ENCODE measurements around a stretch of chr2.

DNA sequence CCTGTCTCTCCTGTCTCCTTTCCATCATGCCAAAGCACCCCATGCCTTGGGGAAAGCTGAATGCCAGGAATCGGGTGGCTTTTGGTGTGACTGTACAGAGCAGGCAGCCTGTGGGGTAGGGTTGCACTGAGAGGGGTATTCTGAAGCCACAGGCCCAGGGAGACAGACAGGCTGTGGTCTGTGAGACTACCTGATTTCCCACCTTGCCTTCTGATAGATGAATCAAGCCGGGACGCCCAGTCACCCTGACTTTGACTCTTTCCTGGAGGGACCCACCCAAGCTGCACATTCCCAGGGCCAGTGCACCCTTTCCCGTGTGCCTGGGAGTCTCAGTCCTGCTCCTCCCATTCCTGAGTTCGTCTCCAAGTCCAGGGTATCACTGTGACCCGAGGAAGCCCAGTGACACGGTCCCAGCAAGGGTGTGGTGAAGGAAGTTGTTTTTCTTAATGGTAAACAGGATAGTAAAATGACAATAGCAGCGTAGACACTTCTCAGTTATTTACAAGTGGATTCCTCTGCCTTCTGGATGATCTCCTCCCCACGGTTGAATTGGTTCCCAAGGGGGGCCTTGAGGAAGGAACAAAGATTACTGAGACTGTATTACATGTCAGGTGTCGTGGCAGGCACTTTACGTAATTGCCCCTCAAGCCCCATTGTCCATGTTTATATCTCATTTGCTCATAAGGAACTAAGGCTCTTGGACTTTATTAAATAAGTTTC lies 123.2 kb downstream of the PRKCE start:
- RRBS: no CpG with 5 or more reads among the region's 11 CpGs

- RRBS: no CpG with 5 or more reads among the region's 9 CpGs
Measured at GRCh38 chr2:45860251-45861332, 209.1 kb downstream of the PRKCE start.

DNA sequence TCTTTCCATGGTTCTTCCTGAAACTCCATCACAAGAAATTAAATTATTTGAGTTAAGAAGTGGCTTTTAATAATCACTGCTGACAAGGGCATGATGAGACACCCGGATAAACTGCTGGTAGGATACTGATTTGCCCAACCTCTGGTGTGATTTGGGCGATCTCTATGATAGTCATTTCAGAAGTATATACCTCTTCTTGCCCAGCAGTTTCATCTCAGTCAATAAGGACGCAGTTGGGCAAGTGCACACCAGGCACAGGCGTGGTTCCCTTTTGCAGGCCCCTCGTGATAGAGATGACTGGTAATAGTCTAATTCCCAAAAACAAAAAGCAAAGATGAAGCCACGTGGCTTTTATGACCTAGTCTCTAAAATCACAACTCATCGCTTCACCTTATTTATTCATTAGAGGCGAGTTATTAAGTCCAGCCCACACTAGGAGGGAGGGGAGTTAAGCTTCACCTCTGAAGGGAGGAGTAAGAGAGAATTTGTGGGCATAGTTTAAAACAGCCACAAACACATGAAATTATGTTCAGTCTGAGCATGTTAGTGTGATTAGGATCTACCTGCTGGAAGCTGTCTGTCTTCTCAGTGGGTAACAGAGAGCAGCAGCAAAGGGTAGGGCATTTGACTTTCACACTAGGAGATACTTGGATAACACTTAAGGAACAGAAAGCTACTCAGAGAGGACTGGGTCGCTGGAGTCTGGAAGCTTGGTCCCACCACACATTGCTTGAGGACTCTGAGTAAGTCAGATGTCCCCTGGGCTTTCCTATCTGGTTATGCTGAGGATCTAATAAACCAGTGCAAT lies 246.5 kb downstream of the PRKCE start:
- RRBS: no CpG with 5 or more reads among the region's 9 CpGs

GRCh38 chr2:46002572-46002943 lies 294.6 kb upstream of the EPAS1 start:
- RRBS: no CpG with 5 or more reads among the region's 1 CpG

DNA sequence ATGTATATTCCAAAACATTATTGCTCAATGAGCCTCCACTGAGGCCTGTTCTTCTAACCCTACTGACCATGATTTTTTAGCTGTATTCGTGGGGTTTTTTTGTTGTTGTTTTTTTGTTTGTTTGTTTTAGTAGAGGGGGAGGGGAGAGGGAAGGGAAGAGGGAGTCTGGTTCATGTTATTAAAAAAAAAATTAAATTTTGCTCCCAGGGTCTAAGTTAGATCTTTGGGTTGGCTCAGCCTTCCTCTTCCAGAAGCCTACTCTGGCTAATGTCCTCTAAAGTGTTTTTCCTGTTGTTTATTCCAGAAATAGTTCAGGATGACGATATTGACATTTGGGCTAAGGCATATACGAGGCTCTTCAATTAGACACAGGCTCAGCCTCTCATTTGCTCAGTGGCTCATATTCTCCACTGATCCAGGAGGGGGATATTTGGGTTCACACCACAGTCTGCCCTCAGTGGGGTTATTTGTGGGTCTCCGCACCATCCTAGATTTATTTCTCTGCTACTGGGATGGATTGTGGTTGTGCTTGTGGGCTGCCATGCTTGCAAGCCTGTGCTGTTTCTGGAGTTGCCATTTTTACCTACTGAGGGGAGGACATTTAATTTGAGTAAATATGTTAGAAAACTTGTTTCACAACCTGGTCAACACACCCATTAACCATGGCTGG lies 257.7 kb upstream of the EPAS1 start:
- RRBS: no CpG with 5 or more reads among the region's 4 CpGs

GRCh38 chr2:46311123-46311673 lies 14.0 kb downstream of the EPAS1 start:
- RRBS: no CpG with 5 or more reads among the region's 7 CpGs

DNA sequence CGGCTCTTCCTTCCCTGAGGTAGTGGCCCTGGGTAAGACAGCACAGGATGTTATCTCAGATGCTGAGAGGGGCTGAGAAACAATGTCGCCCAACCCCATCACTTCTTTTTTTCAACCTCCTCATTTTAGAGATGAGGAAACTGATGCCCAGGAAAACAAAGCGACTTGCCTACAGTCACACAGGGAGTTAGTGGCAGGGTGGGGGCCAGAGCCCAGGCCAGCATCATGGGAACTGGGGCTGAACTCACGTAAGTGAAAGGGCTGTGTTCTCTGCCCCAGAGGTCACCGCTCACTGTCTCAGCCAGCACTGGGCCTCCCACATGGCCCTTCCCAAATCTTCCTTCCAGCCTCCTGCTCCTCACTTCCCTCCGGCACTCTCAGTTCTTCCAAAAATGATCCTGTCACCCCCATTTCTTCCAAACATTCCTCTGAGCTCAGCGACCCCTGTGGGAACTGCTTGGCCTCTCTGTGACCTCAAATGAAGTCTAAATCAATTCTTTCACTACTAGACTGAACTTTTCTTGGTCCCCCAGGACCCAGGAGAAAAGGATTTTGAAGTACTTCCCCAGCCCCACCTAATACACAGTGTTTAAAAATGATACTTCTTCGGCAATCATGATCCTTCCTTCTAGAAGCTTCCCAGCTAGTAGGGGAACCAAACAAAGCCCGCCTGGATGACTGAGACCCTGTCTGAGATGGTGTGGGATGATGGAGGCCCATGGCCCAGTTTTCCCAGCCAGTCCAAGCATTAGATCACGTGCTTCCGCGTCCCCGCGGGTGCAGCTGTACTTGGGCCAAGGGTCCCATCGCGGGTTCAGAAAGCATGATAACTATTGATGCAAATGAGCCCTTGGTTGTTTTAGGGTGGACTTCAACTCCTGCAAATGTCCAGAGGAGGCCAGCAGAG lies 91.8 kb downstream of the EPAS1 start:
- RRBS: no CpG with 5 or more reads among the region's 16 CpGs

DNA sequence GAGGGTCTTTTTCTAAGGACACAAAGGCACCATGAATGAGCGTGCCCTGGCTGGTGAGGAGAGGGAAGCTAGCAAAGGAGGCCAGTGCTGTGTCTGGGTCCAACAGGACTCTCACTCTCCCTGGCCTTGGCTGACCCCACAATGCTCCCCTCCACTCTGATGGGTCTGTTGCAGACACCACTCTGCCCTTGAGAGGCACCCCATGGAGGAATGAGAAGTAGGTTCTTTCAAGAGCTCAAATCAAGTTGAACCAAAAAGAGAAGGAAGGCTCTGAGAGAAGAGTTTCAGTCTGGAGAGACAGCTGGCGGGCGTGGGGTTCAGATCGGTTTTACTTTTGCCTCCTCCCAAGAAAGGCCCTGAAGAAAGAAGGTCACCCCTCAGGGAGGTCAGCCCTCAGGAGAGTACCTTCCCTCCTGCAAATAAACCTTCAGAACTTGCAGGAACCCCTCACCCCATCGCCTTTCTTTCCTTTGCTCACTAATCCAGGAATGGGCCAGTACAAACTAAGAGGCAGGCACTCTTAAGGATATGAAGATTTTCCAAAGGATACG lies 44.5 kb upstream of the RHOQ start:
- RRBS: no CpG with 5 or more reads among the region's 6 CpGs

GRCh38 chr2:46537629-46538090 lies 4.6 kb upstream of the RHOQ start:
- RRBS: no CpG with 5 or more reads among the region's 5 CpGs

GRCh38 chr2:46549138-46549970 lies 7.0 kb upstream of the ATP6V1E2 start:
- RRBS: no CpG with 5 or more reads among the region's 14 CpGs

DNA sequence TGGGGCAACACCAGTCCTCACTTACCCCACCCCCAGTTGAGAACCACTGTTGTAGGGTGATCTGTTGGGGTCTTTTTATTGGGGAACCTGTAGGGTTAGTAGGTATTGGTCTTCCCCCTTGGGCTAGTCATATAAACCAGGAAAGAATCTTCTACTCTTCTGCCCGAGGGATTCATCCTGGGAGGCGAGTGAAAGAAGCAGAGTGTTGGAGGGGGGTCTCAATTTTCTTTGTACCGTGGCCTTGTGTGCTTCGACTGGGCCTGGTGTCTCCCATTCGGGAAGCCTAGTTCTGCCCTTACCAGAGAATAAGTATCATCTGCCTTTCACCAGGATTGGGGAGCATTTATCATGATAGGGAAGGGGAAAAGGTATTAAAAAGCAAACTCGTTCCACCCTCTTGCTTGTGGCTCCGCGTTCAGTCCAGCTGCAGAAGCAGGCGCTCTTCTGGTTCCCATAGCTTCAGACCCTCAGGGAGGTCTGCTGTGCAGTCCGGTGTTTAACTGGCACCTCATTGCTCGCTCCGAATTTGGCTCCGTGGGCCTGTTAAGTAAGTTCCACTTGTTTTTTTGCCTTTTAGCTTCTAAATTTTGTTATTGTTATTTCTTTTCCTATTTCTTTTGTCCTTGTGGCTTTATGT lies 17.4 kb upstream of the ATP6V1E2 start:
- RRBS: no CpG with 5 or more reads among the region's 13 CpGs

DNA sequence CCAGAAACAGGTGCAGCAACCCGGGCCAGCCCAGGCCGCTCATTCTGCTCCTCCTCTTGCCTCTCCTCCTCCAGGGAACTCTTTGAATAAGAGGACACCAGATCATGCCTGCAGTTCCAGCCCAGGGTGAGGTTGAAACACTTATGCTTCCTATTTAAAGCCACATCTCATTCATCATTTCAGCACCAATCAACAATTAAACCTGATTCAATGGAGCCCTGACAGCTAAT lies 97.6 kb downstream of the MCFD2 start:
- RRBS: no CpG with 5 or more reads among the region's 2 CpGs

- RRBS: no CpG with 5 or more reads among the region's 4 CpGs
Measured at GRCh38 chr2:46848994-46849441, 66.6 kb downstream of the MCFD2 start.

DNA sequence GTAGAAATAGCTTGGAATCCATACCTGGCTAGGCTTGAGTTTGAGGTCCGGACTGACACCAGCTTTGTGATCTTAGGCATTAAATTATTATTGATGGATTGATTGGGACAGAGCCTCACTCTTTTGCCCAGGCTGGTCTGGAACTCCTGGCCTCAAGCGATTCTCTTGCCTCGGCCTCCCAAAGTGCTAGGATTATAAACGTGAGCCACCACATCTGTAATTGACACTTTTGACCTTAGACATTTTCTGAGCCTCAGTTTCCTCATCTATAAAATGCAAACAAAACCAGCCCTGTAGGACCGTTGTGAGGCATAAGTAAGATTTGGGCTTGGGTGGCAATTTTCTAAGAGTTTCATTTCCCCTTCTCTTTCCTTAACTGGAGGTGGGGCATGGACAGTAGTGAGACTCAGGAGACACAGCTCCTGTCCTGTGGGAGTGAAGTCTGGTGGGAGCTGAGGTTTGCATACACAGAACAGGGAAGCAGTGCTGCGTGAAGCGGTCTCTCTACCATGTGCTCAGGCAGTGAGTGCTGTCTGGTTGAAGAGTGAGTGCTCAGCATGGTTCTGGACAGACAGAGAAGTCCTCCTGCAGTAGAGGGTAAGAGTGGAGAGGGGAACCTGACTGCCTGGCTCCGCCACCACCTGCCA lies 36.8 kb downstream of the TTC7A start:
- RRBS: no CpG with 5 or more reads among the region's 8 CpGs

DNA sequence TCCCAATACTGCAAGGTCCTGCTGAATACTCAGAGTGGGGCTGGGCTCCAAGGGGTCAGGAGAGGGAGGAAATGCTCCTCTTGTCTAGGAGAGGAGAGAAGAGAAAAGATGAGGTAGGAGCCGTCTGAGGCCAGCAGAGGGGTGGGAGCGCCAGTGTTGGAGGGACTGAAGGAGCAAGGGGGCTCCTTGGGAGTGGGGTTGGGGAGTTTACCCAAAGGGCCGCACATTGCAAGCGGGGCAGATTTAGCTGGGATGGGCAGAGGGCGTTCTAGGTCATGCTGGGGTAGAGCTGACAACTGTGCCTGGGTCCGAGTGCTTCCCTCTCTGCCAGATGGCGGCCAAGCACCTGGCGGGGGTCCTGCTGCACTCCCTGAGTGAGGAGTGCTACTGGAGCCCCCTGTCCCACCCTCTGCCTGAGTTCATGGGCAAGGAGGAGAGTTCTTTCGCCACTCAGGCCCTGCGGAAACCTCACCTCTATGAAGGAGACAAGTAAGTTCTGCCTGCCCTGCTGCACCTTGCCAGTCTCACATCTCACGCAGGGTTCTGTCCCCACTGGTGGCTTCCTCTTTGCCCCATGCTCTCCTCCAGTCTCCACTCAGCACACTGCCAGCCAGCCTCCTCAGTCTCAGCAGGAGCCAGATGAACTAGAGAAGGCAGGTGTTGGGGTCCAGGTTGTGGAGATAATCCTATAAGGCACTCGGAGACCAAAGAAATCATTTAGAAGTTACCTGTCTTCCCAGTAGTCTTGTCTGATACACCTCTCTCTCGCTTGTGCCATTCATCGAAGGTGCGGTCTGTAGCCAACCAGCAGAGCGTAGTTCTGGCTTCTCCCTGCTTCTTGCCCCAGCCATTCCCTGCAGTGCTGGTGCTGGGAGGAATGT lies 53.2 kb downstream of the TTC7A start:
- RRBS: no CpG with 5 or more reads among the region's 16 CpGs

DNA sequence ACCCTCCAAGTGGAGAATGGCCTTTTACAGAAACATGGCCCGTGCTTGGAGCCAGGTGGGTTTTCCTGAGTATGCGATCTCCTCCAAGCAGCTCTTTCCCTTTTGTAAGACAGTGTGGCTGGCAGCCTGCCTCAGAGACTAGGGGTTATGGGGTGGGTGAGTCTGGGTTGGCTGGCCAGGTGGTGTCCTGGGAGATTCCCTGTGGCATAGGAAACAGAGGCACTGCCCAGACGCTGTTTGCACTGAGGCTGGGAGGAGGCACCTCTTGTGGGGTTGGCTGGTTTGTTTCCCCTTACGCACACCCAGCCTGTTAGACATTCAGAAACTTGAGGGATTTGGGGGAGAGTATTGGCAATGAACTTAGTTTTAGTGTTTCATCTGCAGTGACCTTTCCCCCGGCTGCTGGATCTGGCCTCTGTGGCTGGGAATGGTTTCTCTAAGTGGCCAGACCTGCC lies 56.9 kb downstream of the TTC7A start:
- RRBS: no CpG with 5 or more reads among the region's 5 CpGs

GRCh38 chr2:47007881-47008101 lies 66.8 kb downstream of the TTC7A start:
- RRBS: no CpG with 5 or more reads among the region's 5 CpGs

DNA sequence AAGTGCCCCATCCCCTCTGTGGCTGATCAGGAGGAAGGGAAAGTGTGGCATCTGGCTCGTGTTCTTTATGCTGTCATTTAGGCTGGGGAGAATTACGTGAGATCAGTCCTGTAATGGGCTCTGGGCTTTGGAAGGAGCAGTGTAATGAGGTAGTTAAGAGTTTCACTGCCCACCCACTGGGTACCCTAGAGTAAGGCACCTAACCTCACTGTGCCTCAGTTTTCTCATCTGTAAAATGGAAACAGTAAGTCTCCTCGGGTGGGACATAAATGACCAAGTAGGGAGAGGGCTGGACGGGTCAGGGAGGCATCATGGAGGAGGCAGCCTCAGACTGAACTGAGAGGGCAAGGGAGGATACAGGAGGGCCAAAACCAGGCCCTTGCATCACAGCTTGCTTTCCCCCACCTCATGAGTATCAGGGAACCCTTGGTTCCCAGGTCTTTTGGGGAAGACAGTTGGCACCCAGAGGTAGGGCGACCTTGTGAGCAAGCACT lies 71.9 kb downstream of the TTC7A start:
- RRBS: no CpG with 5 or more reads among the region's 5 CpGs

DNA sequence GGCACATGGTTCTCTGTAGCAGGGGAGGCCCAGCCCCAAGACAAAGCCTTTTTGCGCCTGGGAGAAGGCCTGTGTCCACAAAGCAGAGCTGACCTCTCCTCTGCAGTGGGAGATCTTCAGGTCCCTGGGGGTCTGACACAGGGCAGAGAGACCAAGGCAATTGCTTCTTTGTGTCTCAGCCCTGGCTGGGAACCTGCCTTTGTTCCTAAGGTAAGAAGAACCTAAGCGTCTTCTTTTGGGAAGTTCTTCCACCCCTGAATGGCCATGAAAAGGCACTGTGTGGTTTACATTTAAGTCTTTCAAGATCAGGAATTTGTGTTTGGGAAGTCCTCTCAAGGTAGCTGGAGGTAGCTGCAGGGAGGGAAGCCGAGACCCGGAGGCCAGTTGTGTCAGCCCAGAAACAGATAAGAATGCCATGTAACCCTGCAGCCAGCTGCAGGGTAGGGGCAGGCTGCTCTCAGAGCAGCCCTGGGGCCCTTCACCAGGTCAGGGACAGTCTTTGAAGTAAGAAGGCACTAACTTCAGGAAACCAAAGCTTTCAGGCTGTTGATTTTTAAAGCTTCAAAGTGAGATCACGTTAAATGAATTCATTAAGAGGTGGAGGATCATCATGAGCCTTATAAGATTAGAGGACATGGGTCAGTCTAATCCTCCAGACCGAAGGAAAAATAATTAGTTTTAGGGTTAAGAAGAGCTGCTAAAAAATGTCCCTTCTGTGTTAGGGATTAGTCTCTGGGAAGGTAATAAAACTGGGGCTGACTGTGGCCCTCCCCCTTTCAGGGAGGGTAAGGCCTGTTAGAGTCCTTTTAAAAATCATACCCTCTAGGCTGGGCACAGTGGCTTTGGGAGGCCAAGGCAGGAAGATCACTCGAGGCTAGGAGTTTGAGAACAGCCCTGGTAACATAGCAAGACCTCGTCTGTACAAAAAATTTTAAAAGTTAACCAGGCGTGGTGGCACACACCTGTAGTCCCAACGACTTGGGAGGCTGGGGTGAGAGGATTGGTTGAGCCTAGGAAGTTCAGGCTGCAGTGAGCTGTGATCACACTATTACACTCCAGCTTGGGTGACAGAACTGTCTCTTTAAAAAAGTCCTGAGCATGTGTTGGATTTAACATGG lies 95.1 kb downstream of the TTC7A start:
- RRBS: no CpG with 5 or more reads among the region's 10 CpGs

GRCh38 chr2:47086065-47087015 lies 68.8 kb downstream of the STPG4 start:
- RRBS: no CpG with 5 or more reads among the region's 15 CpGs